Vermiform appendix (tissue), 1 donor: ENCODE results near the genes IFITM10 and SYT8.

DNA sequence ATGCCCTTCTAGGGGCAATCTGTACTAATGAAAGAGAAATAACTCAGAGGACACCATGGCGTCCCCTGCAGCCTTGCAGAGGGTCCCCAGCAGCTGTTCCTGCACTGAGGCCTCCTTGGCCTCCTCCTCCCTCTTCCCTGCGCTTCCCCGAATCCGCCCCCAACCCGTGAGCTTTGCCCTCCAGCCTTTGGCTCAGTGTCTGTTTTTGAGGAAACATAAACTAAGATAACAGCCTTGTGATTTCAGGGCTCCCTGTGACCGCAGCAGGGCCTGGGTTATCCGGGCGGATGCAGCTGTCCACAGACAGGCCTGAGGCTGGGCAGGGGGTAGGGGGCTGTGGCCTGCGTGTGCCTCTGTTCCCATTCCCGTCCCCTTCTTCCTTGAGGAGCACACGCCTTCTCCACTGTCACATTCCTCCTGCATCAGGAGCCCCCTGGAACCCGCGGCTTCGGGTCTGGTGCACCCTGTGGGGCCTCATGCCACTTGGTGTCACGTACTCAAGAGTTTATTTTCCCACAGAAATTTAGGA is 25.1 kb downstream of the KRTAP5-5 start:
- PRO-cap: no peak

DNA sequence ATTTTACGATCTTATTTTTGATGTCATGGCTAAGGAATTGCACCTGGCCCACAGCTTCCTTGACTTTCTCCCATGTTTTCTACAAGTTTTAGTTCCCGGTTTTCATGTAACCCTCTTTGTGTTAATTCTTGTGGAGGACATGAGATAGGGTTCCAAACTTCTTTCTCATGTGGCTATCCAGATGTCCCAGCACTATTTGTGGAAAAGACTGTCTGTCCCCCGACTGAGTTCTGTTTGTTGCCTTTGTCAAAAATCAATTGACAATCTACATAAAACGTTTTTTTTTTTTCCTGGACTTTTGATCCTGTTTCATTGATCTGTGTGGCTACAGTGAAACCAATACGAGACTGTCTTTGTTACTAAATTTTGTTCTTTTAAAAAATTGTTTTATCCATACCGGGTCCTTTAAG is 21.1 kb upstream of the KRTAP5-6 start:
- PRO-cap: no peak

GRCh38 chr11:1691101-1691728 is 5.8 kb upstream of the KRTAP5-6 start:
- PRO-cap: no peak

- PRO-cap: no peak
These were observed 3.2 kb downstream of the IFITM10 start for GRCh38 chr11:1747079-1747684.

DNA sequence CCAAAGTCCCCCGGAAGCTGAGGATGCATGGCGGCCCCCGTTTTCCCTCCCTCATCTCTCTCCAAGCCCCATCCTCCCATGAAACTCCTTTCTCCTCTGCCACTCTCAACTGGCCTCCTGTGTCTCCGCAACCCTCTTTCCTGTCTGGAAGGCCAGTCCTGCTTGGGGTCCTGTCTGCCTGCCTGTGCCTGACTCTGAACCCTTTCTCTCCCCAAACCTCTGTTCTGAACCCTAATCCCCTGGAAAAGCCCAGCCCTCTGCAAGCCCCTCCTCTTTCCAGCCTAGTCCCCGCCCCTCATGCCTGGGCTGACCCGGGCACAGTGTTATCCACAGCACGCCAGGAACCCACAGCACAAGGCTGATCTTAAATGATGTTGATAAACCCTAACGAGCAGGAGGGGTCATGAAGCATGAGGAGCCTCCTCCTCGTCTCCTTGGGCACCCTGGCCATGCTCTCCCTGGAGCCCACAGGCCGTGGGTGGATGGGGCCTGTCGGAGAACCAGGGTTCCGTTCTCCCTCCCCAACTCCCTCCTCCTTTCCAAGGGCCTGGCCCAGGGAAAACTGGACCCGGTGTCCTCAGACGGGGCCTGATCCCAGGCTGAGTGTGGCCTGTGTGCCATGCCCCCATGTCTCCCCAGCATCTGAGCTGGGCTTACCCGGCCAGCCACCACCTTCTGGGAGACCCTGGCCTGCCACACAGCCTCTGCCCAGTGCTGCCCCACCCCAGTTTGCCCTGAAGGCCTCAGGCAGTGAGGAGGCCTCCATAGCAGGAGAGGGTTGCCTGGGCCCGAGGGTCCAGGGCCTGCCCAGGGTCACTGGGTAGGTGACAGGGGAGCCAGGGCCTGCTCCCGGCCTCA is at the start of gene IFITM10:
Gene IFITM10 (minus strand): TSS at position 208 of the 858 bp plus-strand sequence.
- PRO-cap: unidirectional peak, minus-strand start at position 208 of the sequence

- PRO-cap: unidirectional peak, plus-strand start at chr11:1762639
These were observed 1.2 kb downstream of the CTSD start for GRCh38 chr11:1762120-1763336.

DNA sequence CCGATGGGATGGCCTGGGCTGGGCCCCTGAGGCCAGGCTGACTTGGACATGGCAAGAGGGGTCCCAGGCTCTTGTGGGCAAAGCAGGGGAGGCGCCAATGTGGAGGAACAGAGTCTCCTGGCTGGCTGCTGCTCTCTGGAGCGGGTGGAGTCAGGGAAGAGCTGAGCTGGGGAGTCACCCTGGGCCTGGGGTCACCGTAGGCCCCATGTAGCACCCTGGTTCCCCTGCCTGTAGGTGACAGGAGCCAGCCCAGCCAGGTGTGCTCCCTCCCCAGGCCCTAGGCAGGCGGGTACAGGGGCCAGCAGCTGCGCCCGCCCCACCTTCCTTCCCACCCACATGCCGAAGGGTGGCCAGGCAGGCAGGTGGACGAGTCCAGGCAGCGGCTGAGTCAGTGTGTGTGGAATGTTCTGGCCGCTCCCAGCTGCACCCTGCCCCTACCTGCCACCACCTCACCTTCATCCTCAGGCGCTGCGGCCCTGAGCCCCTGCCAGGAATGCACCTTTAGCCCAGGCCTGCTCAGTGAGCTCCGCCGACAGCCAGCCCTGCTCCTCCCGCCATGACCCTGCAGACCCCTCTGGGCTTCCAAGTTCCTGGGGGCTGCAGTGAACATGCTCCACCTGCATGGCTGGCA is 711 bp upstream of the SYT8 start:
- PRO-cap: bidirectional peak, plus-strand start at position 519 of the sequence, minus-strand start at position 279 of the sequence

DNA sequence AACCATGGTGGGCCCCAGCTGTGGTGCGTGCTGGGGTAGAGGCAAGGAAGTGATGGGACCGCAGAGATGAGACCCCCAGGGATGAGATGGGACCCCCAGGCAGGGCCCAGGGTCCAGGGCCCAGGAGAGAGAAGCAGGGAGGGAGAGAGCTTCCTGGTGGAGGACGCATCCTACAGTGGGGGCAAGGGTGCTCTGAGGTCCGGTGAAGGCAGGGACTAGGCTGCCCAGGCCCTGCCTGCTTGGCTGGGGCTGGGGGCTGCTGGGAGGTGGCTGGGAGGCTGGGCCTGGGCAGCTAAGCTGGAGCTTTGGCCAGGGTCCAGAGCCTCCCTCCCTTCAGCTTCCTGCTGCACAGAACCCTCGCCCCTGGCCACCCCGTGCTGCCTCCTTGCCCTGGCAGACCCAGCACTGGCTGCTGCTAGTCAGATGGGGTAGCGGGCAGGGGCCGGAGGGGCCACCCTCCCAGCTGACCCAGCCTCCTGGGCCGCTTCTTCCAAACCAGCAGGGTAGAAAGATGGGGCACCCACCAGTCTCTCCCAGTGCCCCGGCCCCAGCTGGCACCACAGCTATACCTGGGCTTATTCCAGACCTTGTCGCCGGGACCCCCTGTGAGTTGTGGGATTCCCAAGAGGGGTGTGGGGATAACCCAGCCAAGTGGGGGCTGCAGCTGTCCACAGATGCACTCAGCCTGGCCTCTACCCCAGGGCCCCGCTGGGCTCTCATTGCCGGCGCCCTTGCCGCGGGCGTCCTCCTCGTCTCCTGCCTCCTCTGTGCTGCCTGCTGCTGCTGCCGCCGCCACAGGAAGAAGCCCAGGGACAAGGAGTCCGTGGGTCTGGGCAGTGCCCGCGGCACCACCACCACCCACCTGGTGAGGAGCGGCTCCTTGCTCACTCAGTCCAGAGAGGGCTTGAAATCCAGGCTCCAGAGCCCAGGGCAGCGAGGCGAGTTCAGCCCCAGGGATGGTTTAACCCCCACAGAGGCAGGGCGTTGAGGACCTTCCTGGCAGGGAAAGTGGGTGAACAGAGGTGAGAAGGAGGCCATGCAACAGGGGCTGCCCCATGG is at the start of gene SYT8:
Gene SYT8 (plus strand): TSS at position 396 of the 1,059 bp plus-strand sequence.
- PRO-cap: no peak

- PRO-cap: no peak
These were observed 4.4 kb downstream of the TNNI2 start for GRCh38 chr11:1843094-1843619.

DNA sequence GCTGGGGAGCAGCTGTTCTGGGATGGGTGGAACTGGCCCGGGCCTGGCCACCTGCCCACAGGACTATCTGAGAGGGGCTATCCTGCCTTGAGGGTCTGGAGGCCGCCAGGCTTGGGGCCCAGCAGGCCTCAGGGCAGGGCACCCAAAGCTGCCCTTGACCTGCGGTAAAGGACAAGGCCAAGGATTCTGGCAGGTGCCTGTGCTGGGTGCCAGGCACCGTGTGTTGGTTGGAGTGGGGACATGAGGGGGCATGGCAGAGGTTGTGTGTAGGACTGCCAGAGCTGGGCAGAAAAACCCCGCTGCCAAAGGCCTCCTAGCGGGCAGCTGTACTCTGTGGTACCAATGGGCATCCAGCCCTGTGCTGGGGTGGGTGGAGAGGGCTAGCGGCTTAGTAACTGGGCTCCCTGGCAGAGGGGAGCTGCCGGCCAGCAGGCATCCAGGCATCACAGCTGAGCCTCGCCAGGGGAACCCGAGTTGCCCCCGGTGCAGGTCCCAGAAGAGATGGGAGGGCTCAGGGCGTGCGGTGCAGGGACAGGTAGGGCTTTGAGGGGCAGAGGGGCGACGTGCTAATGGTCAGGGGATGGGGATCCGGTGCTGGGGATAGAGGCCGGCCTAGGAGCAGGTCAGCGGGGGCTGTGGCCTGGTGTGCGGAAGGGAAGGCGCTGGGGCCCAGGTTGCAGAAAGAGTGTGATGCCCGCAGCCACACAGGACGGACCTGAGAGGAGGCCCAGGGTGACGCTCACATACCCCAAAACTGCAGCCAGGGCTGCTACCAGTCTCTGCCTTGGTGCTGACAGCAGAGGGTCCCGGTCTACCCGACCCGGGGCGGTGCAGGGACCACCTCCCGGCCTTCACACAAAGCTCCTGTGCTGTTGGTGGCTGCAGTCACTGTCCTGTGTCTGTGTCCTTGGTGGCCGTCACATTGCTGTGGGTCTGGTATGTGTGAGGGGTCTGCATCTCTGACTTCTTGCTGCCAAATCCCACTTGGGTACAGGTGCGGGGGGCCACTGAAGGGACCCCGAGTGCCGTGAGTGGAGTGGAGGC is 1.0 kb downstream of the LSP1 start:
- PRO-cap: no peak

DNA sequence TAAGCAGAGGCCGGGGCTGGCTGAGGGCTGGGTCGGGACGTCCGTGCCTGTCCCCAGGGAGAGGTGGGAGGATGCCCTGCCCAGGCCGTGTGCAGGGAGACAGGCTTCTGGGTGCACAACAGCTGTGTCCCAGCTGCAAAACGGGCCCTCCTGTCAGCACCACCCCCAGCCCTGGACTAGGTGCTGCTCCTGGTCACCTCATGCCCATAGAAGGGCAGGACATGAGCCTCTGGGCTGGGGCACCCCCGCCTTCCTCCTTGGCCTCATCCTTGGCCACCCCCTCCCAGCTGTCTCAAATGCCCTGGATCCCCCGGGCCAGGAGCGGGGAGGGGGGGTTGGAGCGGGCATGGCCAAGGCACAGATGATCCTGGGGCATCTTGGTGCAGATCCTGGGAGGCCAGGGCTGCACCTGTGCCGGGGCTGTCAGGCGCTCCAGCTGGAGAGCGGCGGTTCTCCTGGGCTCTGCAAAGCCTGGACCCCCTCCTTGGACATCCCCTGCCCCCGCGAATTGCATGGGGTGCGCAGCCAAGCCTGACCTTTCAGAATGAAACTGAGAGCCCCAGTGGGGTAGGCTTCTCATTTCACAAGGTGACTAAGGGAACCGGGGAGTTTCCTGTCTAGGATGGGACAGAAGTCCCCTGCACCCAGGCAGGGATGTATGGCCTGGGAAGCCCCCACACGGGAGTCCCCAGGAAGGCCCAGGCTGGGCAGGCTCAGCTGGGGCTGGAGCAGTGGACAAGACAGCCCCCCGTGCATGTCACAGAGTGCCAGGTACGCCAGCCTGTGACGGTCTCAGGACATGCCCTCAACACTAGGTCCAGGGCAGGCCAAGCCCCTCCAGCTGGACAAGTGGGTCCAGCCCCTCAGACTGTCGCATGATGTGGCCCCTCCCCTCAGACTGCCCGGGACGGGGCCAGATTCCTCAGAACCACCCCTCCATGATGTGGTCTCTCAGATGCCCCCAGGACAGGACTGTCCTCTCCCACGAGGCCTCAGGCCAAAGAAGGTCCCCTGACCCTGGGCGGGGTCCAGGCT is 2.0 kb downstream of the LSP1 start:
- PRO-cap: unidirectional peak, minus-strand start at position 546 of the sequence

GRCh38 chr11:1872943-1873071 is 18.9 kb downstream of the PRR33 start:
- PRO-cap: no peak

DNA sequence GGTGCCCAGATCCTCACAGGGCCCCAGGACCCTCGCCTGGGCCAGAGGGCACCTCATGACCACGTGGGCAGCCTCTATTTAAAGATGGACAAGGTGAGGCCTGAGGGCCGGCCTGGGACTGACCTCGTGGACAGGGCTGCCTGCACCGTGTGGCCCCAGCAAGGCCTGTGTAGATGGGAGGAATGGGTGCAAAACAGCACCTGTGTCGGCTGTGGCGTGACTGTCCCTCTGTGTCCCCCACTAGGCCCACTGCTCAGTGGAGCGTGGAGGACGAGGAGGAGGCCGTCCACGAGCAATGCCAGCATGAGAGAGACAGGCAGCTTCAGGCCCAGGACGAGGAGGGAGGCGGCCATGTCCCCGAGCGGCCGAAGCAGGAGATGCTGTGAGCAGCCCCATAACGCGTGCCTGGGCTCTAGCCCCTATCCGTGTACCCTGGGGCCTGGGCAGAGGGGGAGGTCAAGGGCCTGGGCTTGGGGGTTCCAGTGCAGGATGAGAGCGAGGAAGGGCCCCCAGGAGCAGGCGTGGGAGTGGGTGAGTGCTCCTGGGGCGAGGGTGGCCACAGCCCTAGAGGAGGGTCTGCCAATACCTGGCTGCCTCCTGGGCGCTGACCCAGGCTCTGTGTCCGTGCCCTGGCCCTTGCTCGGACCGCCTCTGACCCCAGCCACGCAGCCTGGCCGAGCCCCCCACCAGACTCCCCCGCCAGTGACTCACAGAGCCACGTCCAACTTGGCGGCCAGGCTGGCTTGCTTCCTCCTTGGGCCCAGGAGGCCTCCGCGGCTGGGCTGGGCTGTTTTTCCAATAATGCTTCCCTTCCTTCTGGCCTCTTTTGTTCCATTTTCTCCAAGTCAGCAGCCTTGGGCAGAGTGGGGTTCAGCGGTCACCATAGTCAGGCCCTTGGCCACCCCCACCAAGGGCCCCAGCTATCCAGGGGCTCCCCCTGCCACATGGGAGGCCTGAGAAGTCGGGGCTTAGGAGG is 11.6 kb downstream of the PRR33 start:
- PRO-cap: bidirectional peak, plus-strand start at position 763 of the sequence, minus-strand start at position 626 of the sequence

DNA sequence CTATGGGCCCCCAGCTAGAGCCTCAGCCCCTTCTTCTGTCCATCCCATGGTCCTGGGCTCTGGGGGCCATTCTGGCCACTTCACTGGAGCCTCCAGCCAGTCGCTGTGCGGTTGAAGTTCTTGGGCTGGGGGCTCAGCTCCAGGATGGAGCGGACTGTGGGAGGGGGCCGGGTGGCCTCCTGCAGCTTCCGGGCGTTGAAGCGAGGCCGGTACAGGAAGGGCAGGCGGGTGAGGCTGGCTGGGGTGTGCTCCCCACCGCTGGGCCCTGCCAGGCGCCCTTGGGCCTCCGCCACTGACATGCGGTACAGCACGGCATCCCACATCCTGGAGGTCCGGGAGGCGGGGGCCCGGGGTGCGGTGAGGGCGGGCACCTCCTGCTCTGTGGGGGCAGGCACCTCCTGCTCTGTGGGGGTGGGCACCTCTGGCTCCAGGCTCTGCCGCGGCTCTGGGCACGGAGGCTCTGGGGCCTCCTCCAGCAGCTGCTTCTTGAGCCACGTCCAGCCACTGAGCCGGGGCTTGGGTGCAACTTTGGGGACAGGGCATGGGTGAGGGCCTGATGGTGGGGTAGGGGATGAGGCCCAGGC is 2.5 kb downstream of the PRR33 start:
- PRO-cap: no peak

GRCh38 chr11:1917600-1918102 is 1.9 kb upstream of the TNNT3 start:
- PRO-cap: no peak

DNA sequence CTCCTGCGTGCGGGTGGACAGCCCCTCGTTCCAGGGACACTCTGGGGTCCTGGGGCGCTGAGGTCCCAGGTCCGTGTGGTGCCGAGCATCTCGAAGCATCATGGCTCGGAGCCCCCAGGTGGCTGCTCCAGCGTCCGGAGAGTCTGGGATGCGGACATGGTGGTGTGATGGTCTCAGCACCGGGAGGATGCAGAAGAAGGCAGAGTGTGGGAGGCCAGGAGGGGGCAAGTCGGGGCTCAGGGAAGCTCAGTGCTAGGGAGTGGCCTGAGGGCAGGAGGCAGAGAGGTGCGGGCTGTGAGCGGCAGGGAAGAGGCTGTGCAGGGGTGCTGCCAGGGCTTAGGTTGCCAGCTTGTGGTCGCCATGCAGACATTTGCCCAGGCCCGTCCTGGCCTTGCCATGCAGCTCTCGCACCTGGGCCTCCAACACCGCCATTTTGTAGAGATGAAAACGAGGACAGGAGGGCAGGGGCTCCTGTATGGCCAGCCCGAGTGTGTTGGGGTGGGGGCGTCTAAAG is 363 bp downstream of the TNNT3 start:
- PRO-cap: no peak

- PRO-cap: no peak
These were observed 10.5 kb downstream of the TNNT3 start for GRCh38 chr11:1930007-1930448.

DNA sequence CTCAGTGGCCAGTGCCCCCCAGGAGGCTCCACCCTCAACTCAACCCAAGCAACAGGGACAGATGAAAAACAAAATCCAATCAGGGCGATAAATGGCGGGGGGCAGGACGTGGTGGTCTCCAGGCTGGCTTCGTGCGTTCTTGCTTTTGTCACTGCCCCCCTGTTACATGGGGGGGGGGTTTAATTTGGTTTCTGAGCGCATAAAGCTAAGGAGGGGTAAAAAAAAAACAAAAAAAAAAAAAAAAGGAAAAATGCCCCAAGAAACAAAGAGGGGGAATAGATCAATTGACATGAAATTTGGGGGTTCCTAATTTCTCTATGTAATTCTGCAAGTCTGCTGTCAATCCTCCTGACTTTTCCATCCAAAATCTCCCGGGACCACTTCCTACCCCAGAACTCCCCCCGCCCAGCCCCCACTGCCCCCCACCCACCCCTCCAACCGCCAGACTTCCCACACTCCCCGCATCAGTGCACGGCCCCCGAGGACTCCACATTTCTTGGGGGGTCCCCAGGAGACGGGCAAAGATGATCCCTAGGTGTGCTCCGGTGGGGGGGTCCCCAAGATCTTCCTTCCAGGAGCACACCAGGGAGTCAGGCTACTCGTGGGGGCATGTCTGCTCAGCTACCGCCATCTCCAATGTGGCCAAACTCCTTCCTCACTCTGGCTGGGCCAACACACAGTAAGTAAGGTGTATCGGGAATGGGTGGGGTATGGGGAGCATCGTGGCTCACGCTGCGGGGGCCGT is 8.7 kb downstream of the IGF2 start:
- PRO-cap: no peak

DNA sequence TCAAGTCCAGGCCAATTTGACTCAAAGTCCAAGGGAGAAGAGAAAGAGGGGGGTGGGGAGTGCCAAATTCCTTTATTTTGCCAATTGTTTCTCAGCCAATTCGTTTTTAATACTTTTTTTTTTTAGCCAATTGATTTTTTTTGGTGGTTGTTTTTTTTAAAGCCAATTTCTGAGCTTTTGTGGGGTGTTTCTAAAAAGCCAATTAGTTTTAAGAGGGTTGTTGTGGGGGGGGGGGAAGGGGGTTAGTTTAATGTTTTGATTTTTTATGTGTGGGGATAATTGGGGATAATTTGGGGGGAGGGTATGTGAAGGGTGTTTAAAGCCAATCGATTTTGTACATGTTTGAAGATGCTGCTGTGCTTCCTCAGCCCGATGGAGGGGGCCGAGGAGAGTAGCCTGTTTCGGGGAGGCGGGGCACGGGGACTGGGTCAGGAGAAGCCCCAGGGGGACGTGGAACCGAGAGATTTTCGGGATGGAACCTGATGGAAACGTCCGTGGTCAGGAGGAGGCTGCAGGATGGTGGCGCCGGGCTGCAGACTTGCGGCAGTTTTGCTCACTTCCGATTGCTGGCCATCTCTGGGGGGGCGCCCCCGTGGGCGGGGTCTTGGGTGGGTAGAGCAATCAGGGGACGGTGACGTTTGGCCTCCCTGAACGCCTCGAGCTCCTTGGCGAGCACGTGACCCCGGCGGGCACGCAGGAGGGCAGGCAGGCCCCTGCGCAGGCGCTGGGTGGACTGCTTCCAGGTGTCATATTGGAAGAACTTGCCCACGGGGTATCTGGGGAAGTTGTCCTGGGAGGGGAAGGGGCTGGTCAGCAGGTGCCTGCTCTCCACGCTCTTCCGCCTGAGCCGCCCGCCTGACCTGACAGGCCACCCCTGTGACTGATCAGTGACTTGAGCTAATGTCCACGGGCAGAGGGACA is 6.5 kb downstream of the IGF2 start:
- PRO-cap: no peak

DNA sequence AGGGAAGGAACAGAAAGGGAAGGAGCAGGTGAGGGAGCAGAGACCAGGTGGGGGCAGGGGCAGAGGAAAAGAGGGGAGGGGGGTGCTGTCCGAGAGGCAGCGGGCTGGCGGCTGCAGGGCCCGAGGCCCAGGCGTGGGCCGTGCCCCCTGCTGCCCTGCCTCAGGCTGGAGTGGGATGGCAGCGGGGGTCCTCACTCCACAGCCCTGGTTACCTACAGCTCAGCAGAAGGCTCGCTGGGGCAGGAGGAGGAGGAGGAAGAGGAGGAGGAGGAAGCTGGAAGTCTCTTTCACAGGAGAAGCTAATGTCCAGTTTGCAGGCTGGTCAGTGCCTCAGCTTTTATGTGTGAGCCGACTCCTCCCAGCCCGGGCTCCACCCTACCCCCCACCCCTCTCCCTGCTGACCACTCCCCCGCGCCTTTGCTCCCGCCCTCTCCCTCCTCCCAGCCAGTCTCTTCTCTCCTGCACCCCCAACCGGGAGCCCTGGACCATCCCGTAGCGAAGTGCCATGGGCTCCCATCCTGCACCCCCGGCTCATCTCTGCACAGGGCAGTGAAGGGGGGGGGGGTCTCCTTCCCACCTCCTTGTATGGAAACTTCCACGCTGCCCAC is 2.1 kb downstream of the IGF2 start:
- PRO-cap: unidirectional peak, minus-strand start at position 313 of the sequence